Gallbladder (tissue), 1 donor: ENCODE measurements around the gene SNAP29.

- PRO-cap, result no peak
Observed at GRCh38 chr22:19942152-19942346, 431 bp upstream of the TXNRD2 start.

GRCh38 chr22:19991207-19991567 lies 25.4 kb downstream of the ARVCF start:
- PRO-cap, result no peak

- PRO-cap, result no peak
Observed at GRCh38 chr22:19995542-19996069, 21.0 kb downstream of the ARVCF start.

GRCh38 chr22:20034937-20036152 lies 14.4 kb downstream of the TANGO2 start:
- PRO-cap, result no peak

GRCh38 chr22:20143126-20143819 lies 7.6 kb downstream of the CCDC188 start:
- PRO-cap, result no peak

DNA sequence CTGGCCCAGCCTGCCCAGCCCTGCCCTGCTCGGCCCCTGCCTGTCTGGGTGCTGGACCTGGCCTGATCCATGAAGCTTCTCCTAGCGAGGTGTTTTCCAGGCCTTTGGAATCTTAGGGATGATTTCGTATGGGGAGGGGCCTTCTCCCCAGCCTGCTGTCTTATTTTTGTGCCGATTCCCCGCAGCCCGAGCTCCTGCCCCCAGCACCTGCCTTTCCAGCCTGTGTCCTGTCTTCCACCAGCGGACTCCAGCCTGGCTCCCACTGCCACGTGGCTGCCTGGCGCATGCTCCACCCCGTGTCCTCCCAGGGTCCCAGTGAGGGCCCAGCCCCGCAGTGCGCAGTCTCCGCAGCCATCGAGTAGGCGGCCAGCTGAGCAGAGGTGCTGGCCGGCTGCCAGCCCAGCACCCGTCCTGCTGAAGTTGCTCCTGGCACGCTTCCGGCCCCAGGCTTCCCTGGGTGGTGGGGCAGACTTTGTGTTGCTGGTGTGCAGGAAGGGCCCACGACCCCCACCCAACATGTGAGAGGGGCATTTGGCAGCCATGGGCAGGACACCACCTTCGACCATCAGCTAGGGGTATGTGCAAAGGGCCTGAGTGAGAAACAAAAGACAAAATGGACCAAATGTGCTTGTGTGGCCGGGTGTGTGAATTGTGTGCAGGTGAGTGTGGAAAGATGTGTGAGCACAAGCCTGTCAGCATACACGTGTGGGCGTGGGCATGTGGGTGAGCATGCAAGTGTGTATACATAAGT lies 56.1 kb downstream of the RTN4R start:
- PRO-cap, result no peak

DNA sequence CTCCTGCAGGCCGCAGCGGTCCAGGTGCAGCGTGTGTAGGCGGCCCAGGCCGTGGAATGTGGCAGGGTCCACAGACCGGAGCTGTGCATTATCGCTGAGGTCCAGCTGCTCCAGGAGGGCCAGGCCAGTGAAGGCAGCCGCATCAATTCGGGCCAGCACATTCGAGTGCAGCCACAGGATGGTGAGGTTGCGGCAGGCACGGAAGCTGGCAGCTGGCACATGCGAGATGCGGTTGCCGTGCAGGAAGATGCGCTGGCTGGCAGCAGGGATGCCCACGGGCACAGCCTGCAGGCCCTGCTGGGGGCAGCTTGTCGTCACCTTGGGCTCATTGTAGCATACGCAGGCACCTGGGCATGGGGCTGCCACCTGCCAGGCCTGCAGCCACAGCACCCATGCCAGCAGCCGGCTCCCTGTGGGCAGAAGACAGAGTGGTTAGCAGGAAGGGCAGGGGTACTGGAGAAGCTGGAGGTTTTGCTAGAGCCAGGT lies 25.4 kb downstream of the RTN4R start:
- PRO-cap, result no peak

DNA sequence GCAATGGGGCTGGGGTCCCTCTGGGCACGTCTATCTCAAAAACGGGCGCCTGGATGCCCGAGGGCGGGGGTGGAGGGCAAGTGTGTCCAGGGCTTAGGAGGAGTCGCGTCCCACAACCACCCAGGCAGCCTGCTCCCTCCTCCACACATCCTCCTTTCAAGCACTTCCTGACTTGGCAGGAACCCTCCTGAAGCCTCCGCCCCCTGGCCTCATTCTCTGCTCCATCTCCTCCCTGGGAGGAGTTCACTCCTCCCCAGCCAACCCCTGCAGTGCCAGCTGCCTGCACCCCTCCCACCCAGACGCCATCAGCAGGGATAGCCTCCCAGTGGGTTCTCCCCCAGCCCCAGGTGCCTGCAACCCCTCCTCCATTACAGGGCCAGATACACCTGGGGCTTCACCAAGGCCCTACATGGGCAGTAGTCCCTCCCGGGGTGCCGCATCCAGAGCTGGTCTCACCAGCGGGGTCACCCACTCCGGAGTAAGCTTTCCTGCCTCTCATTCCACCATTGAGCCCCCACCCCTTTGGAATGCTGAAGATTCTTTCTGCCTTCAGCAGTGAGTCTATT lies 24.5 kb downstream of the RTN4R start:
- PRO-cap, result unidirectional peak, minus-strand start at position 147 of the sequence

DNA sequence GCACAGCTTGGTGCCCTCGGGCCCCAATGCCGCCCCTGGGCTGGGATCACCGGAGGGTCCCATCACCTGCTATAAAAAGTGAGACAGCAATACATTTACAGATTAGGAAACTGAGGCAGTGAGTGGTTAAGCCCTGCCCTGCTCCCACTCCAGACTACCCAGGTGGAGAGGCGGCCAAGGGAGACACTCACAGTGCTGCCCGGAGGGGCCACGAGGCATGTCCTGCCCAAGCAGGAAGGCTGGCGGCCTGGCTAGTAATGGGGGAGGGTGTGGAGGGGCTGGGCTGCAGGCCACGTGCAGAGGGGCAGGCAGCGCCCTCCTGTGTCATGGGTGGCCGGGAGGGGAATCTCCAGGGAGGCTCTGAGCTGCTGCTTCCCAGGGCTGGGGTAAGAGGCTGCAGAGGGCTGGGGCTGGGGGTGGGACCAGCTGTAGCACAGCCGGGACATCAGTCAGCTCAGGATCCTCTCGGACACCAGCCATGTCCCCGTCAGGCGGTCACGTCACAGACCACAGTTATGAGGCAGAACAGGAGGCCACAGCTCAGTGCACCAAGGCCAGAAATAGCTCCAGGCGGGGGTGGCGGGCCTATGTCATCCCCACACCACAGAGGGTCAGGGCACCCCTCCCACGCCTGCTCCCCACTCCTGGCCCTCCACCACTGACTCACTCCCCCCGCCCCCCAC lies 21.2 kb downstream of the RTN4R start:
- PRO-cap, result no peak

DNA sequence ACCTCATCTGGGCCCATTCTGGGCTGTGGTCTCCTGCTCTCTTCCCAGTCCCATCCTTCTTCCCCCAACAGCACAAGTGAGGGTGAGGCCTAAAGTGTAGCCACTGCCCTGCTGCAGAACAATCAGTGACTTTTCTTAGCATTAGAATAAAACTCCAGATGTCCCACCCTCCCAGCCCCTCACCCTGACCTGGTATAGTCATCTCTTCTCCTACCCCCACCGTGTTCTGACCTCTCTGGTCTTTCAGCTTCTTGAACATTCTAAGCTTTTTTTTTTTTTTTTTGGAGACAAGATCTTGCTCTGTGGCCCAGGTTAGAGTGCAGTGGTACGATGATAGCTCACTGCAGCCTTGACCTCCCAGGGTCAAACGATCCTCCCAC lies 4.3 kb downstream of the MED15 start:
- PRO-cap, result no peak

DNA sequence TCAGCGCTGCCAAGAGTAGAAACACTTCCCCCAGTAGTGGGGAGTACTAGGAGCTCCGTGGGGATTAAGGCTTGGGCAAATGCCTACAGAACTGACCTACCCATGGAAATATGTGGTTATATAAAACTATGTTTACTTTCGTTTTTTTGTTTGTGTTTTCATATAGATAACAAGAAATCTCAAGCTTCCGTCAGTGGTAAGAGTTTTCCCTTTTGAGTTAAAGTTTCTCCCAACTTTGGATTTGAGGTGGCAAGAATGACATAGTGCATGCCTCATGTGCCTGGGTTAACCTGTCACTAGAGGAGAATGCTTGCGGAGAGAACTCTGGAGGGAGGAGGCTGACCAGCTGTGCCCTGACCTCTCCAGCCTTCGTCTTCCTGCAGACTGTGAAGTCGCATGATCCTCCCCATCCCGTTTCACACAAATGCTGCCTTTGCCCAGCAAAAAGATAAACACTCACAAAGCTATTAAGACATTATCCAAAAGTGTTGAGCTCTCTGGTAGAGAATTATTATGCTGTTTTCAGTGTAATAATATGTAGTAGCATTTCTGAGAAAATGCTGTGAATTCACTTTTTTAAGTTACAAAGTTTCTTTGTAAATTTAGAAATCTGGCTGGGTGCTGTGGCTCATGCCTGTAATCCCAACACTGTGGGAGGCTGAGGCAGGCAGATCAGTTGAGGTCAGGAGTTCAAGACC lies 45.7 kb downstream of the MED15 start:
- PRO-cap, result no peak

DNA sequence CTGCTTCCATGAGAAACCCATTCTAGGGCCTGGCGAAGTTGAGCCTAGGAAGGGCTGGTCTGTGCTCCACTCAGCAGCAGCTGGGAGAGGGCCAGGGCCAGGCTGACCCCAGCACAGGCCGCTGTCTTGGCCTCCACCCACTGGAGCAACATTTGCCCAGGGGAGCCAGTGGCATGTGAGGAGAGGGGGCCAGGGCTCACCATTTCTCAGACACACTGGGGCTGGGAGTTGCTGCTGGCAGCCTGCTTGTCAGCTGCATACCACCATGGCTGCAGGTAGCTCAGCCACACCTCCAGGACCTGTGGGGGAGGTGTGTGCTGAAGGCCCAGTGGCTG lies 98.5 kb downstream of the MED15 start:
- PRO-cap, result no peak

GRCh38 chr22:20606459-20606910 lies 99.1 kb downstream of the MED15 start:
- PRO-cap, result no peak

DNA sequence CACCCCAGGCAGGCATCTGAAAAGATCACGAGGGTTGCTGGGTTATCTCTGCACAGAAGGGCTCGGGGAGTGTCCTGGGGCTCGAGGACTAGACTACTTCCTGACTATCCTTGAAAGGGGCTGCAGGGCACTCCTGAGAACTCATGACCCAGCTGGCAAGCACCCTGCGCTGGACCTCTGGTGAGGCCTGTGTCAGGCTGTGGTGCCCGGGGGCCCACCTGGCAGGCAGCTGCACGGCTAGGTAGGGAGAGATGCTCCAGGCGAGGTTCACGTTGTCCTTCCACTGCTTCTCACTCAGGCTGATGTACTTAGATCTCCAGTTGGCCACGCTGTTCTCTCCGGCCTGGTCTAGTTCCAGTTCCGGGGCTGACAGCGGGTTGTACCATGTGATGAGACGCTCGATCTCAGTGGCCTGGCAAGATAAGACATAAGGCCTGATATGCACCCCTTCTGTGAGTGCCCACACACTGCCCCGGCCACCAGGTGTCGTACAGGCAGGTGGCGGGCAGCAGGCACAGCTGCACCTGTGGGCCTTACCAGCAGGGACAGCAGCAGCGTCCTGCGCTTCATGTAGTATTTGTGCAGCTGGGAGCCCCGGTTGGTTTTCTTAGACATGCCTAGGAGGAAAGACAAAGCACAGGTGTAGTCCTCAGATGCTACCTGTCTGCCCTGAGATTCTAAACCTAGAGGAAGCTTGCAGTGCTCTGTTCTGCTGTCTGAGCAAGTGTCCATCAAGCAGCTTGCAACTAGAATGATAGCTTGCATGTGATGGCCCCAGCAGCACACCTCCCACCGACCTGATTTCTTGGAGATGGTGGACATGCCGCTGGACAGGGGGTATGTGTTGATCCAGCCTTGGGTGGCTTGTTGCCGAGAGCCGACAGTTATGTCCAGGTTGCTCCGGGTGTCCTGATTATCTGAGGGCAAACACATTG lies 44.6 kb upstream of the SERPIND1 start:
- PRO-cap, result no peak

- PRO-cap, result bidirectional peak, plus-strand start at chr22:20859006, minus-strand start at chr22:20858771
Observed at GRCh38 chr22:20858940-20859562, at the start of gene SNAP29. Gene SNAP29 (plus strand): TSS chr22:20859007.

DNA sequence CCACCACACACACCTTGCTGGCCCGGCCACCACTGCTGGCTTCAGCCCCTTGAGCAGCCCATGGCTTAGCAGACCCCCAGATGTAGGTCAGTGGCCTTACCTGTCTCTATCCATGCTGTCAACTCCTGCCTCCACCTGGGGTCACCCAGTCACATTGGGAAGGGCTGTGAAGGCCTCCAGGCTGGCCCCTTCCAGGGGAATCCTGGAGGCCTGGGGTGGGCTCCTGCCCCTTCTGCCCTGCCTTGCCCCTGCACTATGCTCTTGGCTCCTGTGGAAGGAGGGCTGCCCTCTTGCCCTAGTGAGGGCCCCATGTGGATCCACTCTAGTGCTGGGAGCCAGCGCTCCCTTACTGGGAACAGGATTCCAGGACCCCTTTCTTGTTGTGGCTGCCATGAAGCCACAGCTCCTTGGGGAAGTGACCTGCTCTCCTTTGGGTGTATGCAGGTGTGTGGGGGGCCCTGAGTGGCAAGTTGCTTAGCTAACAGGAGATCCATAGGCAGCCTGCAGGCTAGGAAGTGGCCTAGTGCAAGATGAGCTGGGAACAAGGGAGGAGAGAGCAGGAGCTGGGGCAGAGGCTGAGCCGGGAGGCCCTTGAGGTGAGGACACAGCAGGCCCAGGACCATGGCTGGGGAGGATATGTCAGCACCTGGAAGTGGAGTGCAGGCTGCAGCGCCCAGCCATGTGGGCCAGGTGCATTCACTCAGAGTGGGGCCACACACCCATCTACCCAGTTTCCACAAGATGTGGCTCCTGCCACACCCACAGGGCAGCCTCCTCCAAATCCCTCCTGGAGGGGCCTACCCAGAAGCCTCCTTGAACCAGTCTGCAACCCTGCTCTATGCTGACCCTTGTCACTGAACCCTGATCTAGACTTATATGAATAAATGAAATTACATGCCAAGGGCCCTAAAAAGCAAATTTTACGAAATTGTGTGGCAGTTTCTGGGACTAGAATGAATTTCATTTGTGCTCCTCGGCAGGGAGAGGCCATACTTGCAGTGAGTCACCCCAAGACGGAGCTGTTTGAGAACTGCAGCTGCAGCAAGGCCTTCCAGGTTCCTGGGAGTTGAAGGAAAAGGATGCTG lies 3.5 kb downstream of the THAP7 start:
- PRO-cap, result no peak

DNA sequence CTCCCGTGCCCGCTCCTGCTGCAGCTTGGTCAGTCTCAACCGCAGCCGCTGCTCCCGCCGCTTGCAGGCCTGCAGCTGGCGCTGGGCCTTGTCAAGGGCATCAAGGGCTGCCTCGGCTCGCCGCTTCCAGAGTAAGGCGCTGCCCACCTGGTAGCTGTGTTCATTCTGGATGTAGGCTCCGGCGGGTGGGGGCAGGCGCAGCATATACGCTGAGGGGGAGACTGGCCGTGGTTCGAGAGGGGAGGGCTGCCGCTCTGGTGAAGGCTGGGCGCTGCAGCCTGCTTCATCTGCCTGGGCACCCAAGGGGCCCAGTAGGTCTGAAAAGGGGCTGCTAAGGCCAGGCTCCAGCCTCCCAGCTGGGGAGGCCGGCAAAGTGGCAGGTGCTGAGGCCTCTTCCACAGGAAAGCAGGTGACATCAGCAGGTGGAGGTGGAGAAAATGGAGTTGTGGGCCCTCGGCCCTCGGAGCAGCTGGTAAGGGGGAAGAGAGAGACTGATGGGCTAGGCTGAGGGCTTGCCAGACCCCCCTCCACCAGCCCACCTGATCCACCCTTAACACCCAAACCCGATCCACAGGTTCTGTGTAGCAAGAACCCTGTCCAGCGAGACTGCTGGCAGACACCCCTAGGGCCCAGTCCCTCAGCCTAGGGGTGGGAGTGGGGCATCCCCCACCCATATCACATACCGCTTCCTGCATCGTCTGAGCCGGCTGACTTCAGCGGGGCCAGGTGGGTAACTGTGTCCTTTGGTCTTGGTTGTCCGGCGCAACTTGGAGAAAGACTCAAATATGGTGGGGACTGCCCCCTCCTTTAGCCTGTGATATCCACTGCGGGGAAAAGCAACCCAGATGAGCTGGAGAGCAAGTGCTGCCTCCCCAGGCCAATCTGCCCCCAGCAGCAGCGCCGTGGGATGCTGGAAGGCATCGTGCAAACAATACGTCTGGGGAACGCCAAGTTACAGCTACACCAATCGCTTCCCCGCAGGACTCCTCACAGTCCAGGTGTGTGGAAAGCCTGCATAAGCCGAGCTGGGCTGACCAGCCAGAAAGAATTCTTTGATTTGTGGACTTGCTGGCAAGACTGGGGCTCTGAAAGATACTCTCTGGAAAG lies 1.6 kb downstream of the THAP7 start:
- PRO-cap, result no peak

DNA sequence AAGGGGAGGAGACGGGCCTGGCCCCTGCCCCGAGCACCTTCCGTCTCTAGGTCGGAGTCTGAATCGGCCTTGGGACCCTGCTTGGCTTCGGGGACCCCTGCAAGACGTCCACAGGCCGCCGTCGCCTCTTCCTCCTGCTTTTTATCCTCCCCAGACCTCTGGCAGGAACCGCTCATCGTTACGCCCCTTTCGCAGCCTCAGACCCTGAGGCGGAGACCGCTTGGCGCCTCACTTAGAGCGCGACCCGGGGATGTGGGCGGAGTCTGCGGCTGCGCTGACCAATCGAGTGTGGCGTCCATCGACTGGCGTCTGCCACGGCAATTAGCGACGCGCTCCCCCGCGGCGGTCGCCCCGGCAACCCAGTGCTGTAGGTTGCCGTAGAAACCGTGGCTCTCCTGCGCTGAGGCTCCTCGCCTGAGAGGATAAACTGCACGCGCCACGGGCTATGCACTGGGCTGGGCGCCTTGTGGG lies 888 bp upstream of the P2RX6 start:
- PRO-cap, result unidirectional peak, minus-strand start at position 136 of the sequence

- PRO-cap, result no peak
Observed at GRCh38 chr22:21044881-21045435, 788 bp upstream of the LRRC74B start.

DNA sequence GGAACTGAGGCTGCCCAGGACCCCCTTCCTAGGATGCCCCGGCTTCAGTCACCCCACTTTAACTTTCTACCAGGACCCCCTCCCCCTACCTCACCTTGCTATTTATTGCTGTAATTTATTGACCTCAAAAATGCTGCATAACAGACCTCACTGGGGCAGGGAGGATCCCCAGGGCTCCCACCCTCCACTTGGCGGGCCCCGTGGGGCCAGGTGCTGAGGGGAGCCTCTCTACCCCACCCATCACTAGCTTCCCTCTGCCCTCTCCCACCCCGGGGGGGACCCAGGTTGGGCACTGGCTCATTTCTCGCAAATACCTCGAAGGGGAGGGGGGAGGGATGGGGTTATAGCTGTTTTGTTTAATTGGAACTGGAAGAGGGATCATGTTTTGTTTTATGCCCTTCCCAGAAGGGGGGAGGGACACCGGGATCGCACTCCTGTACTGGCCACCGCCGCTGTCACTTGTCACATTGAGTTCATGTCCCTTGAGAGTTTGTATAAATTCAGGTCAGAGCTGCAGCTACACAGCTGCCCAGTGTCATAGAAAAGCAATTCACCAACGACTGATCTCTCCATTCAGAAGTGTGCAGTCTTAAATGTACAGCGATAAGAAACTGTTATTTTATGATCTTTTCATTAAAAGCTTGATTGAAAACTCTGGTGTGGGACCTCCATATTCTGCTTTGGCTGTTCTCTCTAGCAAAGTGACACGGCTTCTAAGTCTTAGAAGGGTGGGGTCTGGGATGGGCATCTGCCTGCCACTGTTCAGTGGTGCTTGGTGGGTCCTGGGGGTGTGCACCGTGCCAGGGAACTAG lies 16.2 kb upstream of the TMEM191C start:
- PRO-cap, result no peak